Cardiac muscle cell (in vitro differentiated cells and primary cell): ENCODE measurements around a stretch of chr18.

- RAMPAGE, long total RNA = no peak
- RRBS = no CpG with 5 or more reads among the region's 8 CpGs
Observed at GRCh38 chr18:3079082-3079618, 66.2 kb upstream of the LPIN2 start.

DNA sequence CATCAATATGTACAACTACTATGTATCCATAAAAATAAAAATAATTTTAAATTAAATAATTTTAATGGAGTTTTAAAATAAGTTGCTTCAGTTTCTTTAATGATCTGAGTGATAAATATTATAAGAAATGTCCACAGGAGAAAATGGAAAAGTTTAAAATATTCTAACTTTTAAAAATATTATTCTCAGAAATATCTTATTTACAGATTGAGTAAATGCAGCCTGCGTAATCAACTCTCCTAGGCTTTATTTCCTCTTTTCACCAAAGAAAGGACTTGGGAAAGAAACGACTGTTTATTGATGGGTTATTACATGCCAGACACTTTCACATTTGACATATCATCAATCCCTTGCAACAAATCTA, 49.4 kb downstream of the MYOM1 start:
- RAMPAGE, long total RNA = no peak
- RRBS = no CpG with 5 or more reads among the region's 2 CpGs

DNA sequence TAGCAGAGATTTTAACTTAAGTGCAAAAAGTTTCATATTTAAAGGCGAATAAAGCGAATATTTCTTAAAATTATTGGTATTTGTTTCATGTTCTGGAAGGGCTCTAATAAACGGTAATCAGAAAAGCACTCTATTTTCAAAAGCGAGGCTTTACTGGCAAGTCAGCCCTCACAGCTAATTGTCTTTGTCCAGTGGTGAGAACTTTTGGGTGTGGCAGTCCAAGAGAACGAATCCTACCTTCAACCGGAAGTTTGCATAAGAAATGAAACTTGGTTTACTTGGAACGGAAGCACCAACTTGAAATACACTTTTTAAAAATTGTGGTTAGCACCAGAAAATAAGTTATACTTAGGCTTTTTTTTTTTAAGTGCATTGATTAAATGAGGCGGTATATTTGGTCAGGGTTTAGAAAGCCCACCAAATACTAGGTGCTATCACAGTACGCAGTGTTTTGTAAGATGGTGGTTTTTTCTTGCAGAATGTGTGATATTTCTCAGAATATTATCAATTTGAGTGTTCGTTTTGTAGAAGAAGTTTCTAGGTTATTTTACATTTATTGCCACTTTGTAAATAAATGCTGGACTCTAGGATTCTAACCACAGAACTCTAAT, 1.1 kb downstream of the MYL12A start:
- RAMPAGE, long total RNA = no peak
- RRBS = no CpG with 5 or more reads among the region's 10 CpGs

DNA sequence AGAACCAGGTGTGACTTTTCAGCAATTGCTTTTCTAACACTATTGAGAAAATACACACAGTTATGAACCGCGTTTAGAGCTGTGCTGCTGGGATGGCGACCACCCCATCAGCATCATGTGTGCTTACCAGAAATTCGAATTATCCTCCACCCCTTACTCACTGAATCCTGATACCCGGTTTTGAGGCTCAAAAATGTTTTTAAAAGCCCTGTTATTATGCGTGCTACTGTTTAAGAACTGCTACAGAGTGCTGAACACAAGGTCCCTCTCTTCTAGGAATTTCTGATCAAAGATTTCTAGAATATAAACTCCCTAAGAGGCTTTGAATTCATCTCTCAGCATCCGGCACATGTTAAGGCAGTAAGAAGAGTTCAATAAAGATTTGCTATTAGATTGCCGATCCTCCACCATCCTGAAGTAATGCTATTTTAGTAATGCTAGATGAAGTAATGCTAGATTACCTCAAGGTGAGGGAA, 1.1 kb upstream of the MYL12B start:
- RAMPAGE, long total RNA = no peak
- RRBS = no CpG with 5 or more reads among the region's 8 CpGs

GRCh38 chr18:3262901-3263173, 904 bp downstream of the MYL12B start:
- RAMPAGE, long total RNA = no peak
- RRBS = 3% methylated on average over 4 of the region's 8 CpGs

- RAMPAGE, long total RNA = no peak
- RRBS = no CpG with 5 or more reads among the region's 2 CpGs
Observed at GRCh38 chr18:3282018-3282310, 20.0 kb downstream of the MYL12B start.

- RAMPAGE, long total RNA = no peak
- RRBS = no CpG with 5 or more reads among the region's 32 CpGs
Observed at GRCh38 chr18:3411694-3412388, 38.1 kb upstream of the TGIF1 start.

GRCh38 chr18:3451379-3451802, 1.4 kb downstream of the TGIF1 start:
- RAMPAGE, long total RNA = start-site peak on the minus strand at chr18:3451449-3451733, 6 and 8 reads in 2 replicates
- RRBS = 19% methylated on average over 2 of the region's 28 CpGs

GRCh38 chr18:3455678-3456645, 6.0 kb downstream of the TGIF1 start:
- RAMPAGE, long total RNA = no peak
- RRBS = no CpG with 5 or more reads among the region's 12 CpGs

- RAMPAGE, long total RNA = no peak
- RRBS = no CpG with 5 or more reads among the region's 4 CpGs
Observed at GRCh38 chr18:3479867-3480393, 30.0 kb downstream of the TGIF1 start.

GRCh38 chr18:3541715-3542236, 91.8 kb downstream of the TGIF1 start:
- RAMPAGE, long total RNA = no peak
- RRBS = no CpG with 5 or more reads among the region's 5 CpGs

GRCh38 chr18:3604413-3605455, 154.8 kb downstream of the TGIF1 start:
- RAMPAGE, long total RNA = no peak
- RRBS = no CpG with 5 or more reads among the region's 15 CpGs

GRCh38 chr18:3620660-3621359, 170.8 kb downstream of the TGIF1 start:
- RAMPAGE, long total RNA = no peak
- RRBS = no CpG with 5 or more reads among the region's 11 CpGs

GRCh38 chr18:3664848-3665276, 214.9 kb downstream of the TGIF1 start:
- RAMPAGE, long total RNA = no peak
- RRBS = no CpG with 5 or more reads among the region's 4 CpGs

DNA sequence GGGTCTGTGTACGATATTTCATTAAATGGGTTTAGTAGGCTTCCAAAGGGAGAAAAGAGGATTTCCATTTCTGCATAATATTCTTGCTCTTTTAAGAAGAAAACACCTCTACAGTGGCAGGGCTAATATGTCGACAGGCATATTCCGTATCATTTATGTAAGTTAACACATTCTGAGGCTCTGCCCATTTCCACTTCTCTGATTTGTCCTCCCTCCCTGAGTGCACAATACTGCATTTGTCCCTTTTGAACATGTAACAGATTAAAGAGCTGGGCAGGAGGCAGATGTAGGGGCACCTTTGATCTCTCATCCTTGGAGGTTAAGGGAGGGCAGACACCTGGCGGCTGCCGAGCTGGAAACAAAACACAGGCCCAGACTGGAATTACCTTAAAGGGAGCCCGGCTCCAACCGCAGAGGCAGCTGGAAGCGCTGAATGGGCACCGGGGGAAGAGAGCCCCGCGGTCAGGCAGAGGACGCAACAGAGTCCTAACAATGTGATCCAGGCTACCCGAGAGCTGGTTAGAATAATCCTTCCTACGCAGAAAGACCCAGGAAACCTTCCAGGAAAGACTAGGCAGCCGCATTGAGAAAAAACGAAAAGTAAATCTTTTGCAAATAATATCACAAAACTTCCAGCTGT, 215.8 kb downstream of the TGIF1 start:
- RAMPAGE, long total RNA = no peak
- RRBS = 38% methylated on average over 3 of the region's 16 CpGs

DNA sequence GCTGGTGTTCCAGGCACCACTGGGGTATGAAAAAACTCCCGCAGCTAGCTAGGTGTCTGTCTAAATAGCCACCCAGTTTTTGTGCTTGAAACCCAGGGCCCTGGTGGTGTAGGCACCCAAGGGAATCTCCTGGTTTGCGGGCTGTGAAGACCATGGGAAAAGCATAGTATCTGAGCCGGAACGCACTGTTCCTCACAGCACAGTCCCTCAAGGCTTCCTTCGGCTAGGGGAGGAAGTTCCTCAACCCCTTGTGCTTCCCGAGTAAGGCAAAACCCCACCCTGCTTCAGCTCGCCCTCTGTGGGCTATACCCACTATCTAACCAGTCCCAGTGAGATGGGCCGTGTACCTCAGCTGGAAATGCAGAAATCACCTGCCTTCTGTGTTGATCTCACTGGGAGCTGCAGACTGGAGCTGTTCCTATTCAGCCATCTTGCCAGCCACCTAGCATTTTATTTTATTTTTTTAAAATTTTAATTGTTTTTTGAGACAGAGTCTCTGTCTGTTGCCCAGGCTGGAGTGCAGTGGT, 250.2 kb downstream of the TGIF1 start:
- RAMPAGE, long total RNA = no peak
- RRBS = no CpG with 5 or more reads among the region's 8 CpGs

DNA sequence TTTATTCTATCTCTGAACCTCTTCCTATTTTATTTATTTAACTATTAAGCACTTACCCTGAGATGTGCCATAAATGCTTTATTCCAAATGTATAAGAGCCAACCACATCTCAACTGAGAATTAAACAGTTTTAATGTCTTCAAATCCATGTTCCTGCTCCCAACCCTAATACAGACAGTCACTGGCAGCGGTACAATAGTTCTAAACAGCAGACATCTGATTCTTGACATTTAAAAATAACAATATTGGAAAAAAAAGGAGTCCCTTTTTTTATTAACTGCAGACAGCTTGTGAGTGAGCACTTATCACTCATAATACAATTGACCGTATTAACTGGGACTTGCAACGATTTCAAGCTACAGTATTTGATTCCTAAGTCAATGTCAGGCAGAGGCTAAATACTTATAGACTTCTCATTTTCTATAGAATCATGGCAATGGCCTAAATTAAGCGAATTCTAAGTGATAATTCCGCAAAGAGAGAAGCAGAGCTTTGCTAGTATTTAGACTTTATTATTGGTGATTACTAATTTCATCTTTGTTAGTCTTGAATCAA, 424.7 kb downstream of the TGIF1 start:
- RAMPAGE, long total RNA = no peak
- RRBS = no CpG with 5 or more reads among the region's 5 CpGs

DNA sequence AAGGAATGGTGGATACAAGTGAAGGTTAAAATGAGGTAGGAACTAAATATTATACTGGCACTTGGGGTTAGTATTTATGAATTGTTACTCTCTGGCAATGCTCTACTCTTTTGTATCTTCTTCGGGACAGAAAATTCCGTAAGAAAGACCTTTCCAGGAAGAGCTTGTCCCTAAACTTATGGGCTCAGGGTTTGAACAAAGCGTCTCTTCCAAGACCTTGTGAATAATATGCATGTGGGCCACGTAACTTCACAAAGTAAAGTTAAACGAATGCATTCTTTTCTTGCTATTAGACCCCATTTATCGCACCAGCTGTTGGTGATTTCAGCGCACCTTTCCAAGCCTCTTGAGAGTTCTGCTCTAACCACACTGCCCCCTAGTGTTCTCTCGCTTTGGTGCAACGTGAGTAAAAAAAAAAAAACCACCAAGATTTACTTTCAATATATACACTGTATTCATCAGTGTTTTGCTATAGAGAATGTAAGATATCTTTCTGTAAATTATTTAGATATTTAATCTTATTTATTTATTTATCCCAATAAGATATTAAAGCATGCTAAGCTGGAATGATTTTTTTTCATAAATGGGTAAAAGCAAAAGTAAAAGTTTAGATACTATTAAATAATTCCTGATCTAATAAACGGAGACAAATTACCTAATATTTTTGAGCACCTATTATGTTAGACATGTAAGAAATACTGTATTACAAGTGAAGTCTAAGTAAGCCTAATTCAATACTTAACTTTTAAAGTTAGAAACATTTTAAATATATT, 459.6 kb downstream of the DLGAP1 start:
- RAMPAGE, long total RNA = no peak
- RRBS = no CpG with 5 or more reads among the region's 10 CpGs

GRCh38 chr18:4264205-4264936, 190.7 kb downstream of the DLGAP1 start:
- RAMPAGE, long total RNA = no peak
- RRBS = no CpG with 5 or more reads among the region's 5 CpGs

DNA sequence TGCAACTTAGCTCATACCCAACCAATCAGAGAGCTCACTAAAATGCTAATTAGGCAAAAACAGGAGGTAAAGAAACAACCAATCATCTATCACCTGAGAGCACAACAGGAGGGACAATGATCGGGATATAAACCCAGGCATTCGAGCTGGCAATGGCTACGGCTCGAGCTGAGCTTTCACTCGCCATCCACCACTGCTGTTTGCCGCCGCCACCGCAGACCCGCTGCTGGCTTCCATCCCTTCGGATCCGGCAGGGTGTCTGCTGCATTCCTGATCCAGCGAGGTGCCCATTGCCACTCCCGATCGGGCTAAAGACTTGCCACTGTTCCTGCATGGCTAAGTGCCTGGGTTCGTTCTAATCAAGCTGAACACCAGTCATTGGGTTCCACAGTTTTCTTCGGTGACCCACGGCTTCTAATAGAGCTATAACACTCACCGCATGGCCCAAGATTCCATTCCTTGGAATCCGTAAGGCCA, 236.7 kb upstream of the DLGAP1 start:
- RAMPAGE, long total RNA = no peak
- RRBS = no CpG with 5 or more reads among the region's 19 CpGs